Heart left ventricle (tissue), 7 donors: ENCODE results near the genes RAX2, EBI3, UBXN6 and HDGFL2.

- PRO-cap, 6 experiments = no peak in any of the 6 experiments
- RAMPAGE, long total RNA, 2 experiments = no peak in any of the 2 experiments
- RRBS = no CpG with 5 or more reads among the region's 14 CpGs
Observed at GRCh38 chr19:3772108-3772355, at the start of gene RAX2. Gene RAX2 (minus strand): TSS chr19:3772228.

GRCh38 chr19:3813500-3814154, 27.4 kb upstream of the MATK start:
- PRO-cap, 6 experiments = peak in 1 of 6 experiments; most common minus-strand start chr19:3813635 (in 1)
- RAMPAGE, long total RNA, 2 experiments = no peak in any of the 2 experiments
- RRBS = no CpG with 5 or more reads among the region's 20 CpGs

DNA sequence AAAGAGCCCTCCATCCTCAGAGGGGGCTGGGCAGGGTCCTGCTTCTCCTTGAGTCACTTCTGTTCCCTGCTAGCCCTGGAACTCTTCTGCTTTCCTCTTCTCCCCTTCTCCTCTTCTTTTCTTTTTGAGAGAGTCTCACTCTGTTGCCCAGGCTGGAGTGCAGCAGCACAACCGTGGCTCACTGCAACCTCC, 19.0 kb downstream of the NMRK2 start:
- PRO-cap, 6 experiments = peak in 2 of 6 experiments; most common minus-strand start position 69 of the sequence (in 1)
- RAMPAGE, long total RNA, 2 experiments = no peak in any of the 2 experiments
- RRBS = no CpG with 5 or more reads among the region's 1 CpG

DNA sequence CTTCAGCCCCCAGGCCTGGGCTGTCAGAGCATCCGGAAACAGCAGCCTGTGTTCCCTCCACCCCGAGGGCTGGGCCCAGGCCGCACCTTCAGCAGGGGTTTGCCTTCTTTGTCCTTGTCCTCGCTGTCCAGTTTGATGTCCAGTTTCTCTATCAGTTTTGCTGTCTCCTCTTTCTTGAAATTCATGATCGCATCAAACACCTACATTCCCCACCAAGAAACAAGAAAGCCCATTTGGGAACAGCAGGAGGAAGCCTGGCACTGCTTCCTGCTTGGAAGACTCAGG, 4.1 kb downstream of the EEF2 start:
- PRO-cap, 6 experiments = no peak in any of the 6 experiments
- RAMPAGE, long total RNA, 2 experiments = start-site peak on the minus strand in 1 of 2 experiments, centred at position 147 of the sequence, 260 reads per replicate
- RRBS = no CpG with 5 or more reads among the region's 5 CpGs

GRCh38 chr19:3982516-3983432, 2.5 kb downstream of the EEF2 start:
- PRO-cap, 6 experiments = no peak in any of the 6 experiments
- RAMPAGE, long total RNA, 2 experiments = start-site peak on the minus strand in 1 of 2 experiments, at chr19:3982809-3983014 at its widest, 130 to 262 reads per replicate
- RRBS = no CpG with 5 or more reads among the region's 42 CpGs

GRCh38 chr19:3983841-3984733, 1.2 kb downstream of the EEF2 start:
- PRO-cap, 6 experiments = no peak in any of the 6 experiments
- RAMPAGE, long total RNA, 2 experiments = start-site peak on the minus strand in 1 of 2 experiments, at chr19:3984192-3984228 at its widest, 198 reads per replicate
- RRBS = 2% methylated on average over 2 of the region's 35 CpGs

GRCh38 chr19:4015710-4016165, 8.2 kb downstream of the PIAS4 start:
- PRO-cap, 6 experiments = peak in 1 of 6 experiments; most common minus-strand start chr19:4016063 (in 1)
- RAMPAGE, long total RNA, 2 experiments = no peak in any of the 2 experiments
- RRBS = 39% methylated on average over 4 of the region's 28 CpGs

GRCh38 chr19:4032053-4032800, 24.7 kb downstream of the PIAS4 start:
- PRO-cap, 6 experiments = no peak in any of the 6 experiments
- RAMPAGE, long total RNA, 2 experiments = no peak in any of the 2 experiments
- RRBS = no CpG with 5 or more reads among the region's 19 CpGs

DNA sequence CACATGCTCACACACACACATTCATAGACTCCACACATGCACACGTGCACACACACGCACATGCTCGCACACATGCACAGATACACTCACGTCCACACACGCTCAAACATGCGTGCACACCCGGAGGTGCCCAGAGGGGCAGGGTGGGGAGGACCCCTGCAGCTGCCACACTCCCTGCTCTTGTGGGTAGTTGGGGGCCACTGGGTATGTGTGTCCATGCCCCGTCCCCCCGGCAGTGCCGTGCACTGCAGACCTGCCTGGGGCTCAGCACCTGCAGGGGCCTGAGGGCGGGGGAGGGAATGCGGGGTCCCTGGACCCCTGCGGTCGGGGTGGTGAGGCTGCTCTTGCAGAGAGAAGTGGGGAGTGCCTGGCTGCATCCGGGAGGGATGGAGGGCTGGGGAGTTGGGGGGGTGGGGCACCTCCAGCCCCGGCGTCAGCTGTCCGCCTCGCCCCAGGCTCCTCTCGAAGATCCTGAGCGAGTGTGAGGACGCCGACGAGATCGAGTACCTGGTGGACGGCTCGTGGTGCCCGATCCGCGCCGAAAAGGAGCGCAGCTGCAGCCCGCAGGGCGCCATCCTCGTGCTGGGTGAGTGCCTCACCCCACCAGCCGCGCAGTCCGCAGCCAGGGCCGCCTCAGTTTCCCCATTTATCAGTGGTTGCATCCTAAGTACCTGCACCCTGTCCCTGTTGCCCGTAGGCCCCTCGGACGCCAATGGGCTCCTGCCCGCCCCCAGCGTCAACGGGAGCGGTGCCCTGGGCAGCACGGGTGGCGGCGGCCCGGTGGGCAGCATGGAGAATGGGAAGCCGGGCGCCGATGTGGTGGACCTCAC, 29.6 kb downstream of the ZBTB7A start:
- PRO-cap, 6 experiments = no peak in any of the 6 experiments
- RAMPAGE, long total RNA, 2 experiments = no peak in any of the 2 experiments
- RRBS = 92% methylated on average over 5 of the region's 53 CpGs

GRCh38 chr19:4045297-4045600, 21.4 kb downstream of the ZBTB7A start:
- PRO-cap, 6 experiments = no peak in any of the 6 experiments
- RAMPAGE, long total RNA, 2 experiments = start-site peak on the minus strand in 1 of 2 experiments, at chr19:4045349-4045460 at its widest, 14 reads per replicate
- RRBS = 8% methylated on average over 1 of the region's 6 CpGs

- PRO-cap, 6 experiments = peak in 6 of 6 experiments; most common plus-strand start chr19:4064634 (in 5); most common minus-strand start chr19:4064157 (in 6)
- RAMPAGE, long total RNA, 2 experiments = no peak in any of the 2 experiments
- RRBS = 2% methylated on average over 21 of the region's 43 CpGs
Observed at GRCh38 chr19:4064065-4064733, 2.5 kb downstream of the ZBTB7A start.

- PRO-cap, 6 experiments = peak in 6 of 6 experiments; most common plus-strand start chr19:4078519 (in 4); most common minus-strand start chr19:4078483 (in 4)
- RAMPAGE, long total RNA, 2 experiments = no peak in any of the 2 experiments
- RRBS = no CpG with 5 or more reads among the region's 18 CpGs
Observed at GRCh38 chr19:4078359-4078943, 11.8 kb upstream of the ZBTB7A start.

DNA sequence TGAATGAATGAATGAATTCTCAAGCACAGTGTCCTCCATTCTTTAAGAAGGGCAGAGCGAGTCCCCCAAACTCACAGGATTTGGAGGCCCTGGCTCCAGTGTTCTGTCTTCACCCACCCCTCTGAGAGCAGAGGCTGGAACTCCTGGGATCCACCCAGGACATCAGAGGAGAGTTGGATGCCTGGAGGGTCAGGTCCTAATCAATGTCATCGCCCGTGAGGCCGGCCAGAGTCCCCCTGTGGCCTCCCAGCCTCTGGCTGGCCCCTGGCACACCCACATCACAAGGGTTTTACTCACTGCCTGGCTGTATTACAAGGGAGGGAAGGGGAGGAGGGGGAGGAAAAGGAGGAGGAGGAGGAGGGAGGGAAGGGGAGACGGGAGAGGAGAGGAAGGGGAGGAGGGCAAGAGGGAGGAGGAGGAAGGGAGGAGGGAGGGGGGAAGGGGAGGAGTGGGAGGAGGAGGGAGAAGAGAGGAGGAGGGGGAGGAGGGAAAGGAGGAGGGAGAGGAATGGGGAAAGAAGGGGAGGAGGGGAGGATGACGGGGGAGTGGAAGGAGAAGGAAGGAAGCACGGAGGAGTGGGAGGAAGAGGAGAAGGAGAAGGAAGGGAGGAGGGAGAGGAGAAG, 8.5 kb upstream of the CREB3L3 start:
- PRO-cap, 6 experiments = no peak in any of the 6 experiments
- RAMPAGE, long total RNA, 2 experiments = no peak in any of the 2 experiments
- RRBS = no CpG with 5 or more reads among the region's 7 CpGs

DNA sequence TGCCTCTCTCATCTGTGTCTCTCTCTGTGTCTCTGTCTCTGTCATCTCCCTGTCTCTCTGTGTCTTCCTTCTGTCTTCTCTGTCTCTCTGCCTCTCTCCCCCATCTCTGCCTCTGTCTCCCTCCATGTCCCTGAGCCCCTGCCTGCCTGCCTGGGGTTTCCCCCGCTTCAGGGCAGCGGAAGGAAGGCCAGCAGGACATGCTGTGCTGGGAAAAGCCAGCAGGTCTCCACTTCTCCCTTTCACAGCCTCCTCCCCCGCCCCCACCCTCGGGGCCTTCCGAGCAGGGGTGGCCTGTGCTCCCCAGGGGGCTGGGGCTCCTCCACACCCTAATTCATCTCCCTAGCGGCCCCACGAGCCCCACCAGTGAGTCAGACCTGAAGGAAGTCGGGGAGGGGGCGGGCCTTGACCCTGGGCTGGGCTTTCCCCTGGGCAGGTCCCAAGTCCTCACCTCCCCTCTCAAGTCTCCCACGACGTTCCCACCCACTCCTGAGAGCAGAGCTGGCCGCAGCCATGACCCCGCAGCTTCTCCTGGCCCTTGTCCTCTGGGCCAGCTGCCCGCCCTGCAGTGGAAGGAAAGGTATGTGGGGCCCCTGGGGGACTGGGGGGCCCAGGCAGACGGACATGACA, at the start of gene EBI3:
TSS of gene EBI3 (plus strand) at position 483 of the 627 bp plus-strand sequence.
- PRO-cap, 6 experiments = no peak in any of the 6 experiments
- RAMPAGE, long total RNA, 2 experiments = start-site peak on the plus strand in 2 of 2 experiments, centred at positions 266 to 458 of the sequence, 6 to 25 reads per replicate
- RRBS = no CpG with 5 or more reads among the region's 15 CpGs

- PRO-cap, 6 experiments = peak in 6 of 6 experiments; most common plus-strand start chr19:4328684 (in 6); most common minus-strand start chr19:4328258 (in 2)
- RAMPAGE, long total RNA, 2 experiments = start-site peak on the minus strand in 2 of 2 experiments, at chr19:4328179-4328258 at its widest, 9 to 31 reads per replicate
- RRBS = 3% methylated on average over 8 of the region's 61 CpGs
Observed at GRCh38 chr19:4328095-4329145, 10.2 kb downstream of the STAP2 start.

- PRO-cap, 6 experiments = peak in 3 of 6 experiments; most common plus-strand start chr19:4379767 (in 3); most common minus-strand start chr19:4379592 (in 1)
- RAMPAGE, long total RNA, 2 experiments = no peak in any of the 2 experiments
- RRBS = no CpG with 5 or more reads among the region's 14 CpGs
Observed at GRCh38 chr19:4379339-4379868, 20.9 kb downstream of the SH3GL1 start.

DNA sequence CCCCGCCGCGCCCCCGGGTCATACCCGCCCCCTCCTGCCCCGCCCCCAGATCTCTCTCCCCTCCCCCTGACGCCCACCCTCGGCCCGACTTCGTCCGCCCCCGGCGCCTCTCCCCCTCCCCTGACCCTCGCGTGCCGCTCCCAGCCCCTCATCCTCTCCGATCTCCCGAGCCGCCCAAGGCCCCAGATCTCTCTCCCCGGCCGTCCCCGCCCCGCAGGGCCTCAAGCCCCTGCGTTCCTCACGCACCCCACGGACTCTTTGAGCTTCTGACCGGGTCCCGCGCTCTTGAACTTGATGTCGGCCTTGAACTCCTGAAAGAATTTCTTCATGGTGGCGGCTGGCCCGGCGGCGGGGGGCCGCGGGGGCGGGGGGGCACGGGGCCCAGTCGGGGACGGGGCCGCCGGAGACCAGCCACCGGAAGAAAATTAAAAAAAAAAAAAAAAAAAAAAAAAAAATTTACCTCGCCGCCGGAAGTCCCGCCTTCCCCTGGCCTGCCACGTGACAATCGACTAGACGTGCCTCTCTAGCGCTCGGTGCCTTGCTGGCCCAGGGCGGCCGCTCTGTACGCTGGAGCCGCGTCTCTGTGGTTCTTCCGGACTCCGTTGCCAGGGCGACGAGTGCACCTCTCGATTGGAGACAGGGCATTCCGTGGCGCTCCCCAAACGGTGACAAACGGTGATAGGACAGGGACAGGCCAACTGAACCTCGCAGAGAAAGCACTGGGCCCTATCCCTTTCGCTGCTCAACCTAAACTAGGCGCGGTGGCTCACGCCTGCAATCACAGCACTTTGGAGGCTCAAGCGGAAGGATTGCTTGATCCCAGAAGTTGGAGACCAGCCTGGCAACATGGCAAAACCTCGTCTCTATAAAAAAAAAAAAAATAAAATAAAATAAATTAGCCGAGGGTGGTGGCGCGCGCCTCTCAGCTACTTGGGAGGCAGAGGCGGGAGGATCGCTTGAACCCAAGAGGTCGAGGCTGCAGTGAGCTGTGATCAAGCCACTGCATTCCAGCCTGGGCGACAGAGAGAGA, at the start of gene UBXN6:
TSS of gene UBXN6 (minus strand) at position 426 of the 1,030 bp plus-strand sequence.
- PRO-cap, 6 experiments = peak in 6 of 6 experiments; most common plus-strand start position 608 of the sequence (in 4); most common minus-strand start position 426 of the sequence (in 5)
- RAMPAGE, long total RNA, 2 experiments = start-site peak on the minus strand in 1 of 2 experiments, centred at position 335 of the sequence, 31 reads per replicate
- RRBS = 1% methylated on average over 39 of the region's 81 CpGs

- PRO-cap, 6 experiments = peak in 6 of 6 experiments; most common plus-strand start chr19:4472244 (in 5)
- RAMPAGE, long total RNA, 2 experiments = start-site peak on the plus strand in 2 of 2 experiments, at chr19:4472261-4472297 at its widest, 166 to 357 reads per replicate
- RRBS = 2% methylated on average over 13 of the region's 28 CpGs
Observed at GRCh38 chr19:4472205-4472433, at the start of gene HDGFL2. Gene HDGFL2 (plus strand): TSS chr19:4472297.

- PRO-cap, 6 experiments = peak in 1 of 6 experiments; most common plus-strand start chr19:4500063 (in 1)
- RAMPAGE, long total RNA, 2 experiments = no peak in any of the 2 experiments
- RRBS = no CpG with 5 or more reads among the region's 16 CpGs
Observed at GRCh38 chr19:4499875-4500327, 18.4 kb downstream of the PLIN4 start.

DNA sequence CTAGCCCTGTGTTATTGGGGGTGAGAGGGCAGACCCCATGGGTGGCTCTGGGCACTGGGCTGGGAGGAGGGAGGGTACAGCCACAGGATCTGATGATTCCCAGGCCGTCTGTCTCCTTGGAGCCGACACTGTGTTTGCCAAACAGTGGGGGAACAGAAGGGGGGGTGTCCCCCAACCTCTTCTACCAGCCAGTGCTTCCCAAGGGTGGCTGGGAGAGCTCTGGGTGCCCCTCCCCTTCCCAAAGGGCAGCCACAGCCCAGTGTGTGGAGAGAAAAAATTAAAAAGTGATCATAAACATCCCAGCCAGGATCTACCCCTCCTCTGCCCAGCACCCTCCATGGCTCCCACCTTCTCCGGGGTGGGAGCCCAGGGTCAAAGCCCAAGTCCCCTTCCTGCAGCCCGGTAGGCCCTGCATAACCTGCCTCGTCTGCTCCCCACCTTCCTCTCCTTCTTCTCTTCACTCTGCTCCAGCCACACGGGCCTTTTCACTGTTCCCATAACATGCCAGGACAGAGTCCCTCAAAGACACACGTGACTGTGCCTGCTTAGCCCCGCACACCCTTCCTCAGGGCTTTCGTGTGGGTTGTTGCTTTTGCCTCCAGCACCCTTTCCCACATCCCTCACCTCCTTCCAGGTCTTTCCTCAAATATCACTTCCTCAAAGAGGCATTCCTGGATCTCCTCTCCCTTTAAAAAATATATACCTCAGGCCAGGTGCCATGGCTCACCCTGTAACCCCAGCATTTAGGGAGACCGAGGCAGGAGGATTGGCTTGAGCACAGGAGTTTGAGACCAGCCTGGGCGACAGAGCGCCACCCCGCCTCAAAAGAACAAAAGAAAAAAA, 1.5 kb upstream of the PLIN4 start:
- PRO-cap, 6 experiments = peak in 2 of 6 experiments; most common plus-strand start position 526 of the sequence (in 1); most common minus-strand start position 459 of the sequence (in 2)
- RAMPAGE, long total RNA, 2 experiments = no peak in any of the 2 experiments
- RRBS = 63% methylated on average over 2 of the region's 13 CpGs